HT-29 (cell line): ENCODE results near the gene SPEN.

- RAMPAGE, long total RNA, result no peak
Measured at GRCh38 chr1:13754533-13754788, 54.5 kb downstream of the PRDM2 start.

DNA sequence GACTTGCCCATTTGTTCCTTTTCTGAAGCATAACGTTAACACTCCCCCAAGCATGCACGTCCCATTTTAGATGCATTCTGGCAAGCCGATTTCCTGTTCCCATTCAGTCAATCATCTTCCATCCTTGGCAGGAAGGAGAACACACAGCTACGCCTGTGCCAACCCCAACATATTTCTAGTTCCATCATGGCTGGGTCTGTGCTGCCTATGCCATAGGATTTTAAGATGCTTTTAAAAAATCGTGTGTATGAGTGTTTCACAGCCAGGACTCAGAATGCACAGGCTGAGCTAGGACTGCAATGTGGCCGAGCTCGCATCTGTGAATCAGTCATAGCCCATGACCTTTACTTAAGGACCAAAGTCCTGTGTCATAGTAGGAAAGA, 408.7 kb downstream of the PRDM2 start:
- RAMPAGE, long total RNA, result no peak

- RAMPAGE, long total RNA, result no peak
Measured at GRCh38 chr1:14254222-14254590, 344.3 kb upstream of the KAZN start.

DNA sequence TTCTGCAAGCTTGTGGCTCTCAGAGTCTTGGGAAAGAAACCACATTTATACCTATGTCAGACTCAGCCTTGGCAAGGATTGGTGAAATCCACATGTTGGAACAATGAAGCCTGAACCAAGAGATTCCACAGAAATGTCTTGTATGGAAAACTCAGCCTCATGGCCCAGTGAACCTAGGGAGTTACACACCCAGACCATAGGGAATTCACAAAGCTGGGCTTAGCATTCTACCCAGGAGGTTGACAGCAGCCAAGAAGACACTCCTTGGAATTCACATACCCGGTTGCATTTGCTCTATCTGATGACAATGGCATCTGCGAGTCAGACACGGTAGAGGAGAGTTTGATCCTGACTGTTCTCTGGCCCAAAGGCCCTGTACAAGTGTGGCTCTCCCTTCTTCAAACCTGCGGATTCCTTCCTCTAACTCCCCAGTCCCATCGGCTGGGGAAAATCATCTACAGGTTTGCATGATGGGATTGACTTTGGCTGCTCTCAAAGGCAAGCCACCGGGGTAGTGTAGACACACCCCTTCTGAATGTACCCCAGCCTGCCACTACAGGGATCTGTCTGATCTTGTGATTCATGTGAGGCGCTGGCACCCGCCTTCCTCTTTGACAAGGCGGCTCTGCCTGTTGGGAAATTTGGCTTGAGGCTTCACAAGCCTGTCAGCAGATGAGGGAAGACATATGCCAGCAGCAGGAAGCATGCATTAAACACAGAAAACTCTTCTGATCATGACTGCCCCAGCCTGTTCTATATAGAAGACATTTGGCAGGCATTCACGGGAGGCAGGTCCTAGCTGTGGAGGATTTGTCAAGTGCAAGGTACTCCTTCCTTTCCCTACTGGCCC, 297.3 kb upstream of the KAZN start:
- RAMPAGE, long total RNA, result no peak

GRCh38 chr1:14394680-14395124, 203.8 kb upstream of the KAZN start:
- RAMPAGE, long total RNA, result no peak

DNA sequence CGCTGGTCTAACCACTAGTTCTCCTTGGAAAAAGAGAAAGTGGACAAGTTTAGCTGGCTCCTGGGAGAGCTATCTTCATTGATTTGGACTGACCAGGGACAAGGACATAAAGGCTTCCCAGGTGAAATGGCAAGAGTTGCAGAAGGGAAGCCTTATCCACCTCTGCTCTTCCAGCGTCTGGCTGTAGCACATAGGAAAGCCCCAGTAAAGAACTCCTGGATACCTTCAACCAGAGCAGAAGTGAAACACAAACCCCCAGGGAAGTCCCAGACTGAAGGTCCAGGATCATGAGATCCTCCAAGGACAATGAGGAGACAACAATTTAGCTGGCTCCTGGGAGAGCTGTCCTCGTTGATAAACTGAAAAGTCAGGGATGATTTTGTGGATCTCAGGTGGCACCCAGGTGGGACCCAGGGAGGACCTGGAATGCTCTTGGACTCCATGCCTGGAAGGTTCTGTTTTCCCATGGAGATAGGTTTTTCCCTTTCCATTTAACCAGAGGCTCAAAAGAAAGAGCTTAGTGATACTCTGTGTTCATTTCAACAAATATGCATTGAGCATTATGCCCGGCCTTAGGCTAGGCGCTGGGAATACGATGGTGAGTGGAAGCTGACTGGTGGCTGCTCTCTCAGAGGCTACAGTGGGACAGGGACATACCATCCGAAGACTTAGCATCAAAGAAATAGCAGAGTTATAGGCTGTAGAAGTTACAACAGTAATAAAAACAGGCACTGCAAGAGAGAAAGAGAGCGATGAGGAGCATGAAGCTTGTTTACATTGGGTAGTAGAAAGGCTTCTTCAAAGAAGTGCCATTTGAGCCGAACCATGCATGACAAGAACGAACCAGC, 100.6 kb downstream of the KAZN start:
- RAMPAGE, long total RNA, result no peak

DNA sequence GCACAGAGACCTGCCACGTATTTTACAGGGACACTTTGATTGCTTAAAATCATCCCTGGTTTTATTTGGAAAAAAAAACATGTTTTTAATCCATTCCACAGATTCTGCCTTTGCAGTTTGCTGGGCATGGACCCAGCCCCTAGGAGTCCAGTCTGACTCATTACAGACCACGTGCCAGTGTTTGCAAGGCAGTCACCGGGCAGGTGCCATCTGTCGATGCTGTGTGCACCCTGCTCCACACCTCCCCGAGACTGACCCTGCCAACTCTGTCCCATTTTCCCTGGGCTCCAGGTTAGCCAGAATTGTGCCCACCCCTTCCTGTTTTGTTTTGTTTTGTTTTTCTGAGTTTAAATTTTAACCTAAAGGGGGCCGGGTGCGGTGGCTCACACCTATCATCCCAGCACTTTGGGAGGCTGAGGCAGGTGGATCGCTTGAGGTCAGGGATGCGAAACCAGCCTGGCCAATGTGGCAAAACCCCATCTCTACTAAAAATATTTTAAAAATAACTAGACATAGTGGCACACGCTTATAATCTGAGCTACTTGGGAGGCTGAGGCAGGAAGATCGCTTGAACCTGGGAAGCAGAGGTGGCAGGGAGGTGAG, 148.3 kb upstream of the TMEM51 start:
- RAMPAGE, long total RNA, result no peak

DNA sequence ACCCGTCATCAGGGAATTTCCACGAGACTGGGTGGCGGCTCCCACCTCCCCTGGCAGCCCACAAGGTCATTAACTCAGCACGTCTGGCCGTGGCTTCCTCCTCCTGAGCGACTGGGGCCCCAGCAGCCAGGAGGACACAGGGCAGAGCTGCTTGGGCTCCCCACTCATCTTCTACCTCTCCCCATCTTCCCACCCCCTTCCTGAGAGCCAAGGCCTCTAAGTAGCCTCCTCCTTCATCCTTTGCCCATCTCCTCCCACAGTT, 15.7 kb upstream of the TMEM51 start:
- RAMPAGE, long total RNA, result no peak

GRCh38 chr1:15139533-15140393, 13.8 kb upstream of the TMEM51 start:
- RAMPAGE, long total RNA, result no peak

GRCh38 chr1:15196721-15197427, 43.3 kb downstream of the TMEM51 start:
- RAMPAGE, long total RNA, result no peak

GRCh38 chr1:15218974-15219741, 27.9 kb upstream of the FHAD1 start:
- RAMPAGE, long total RNA, result no peak

GRCh38 chr1:15517883-15518451, 6.0 kb downstream of the CASP9 start:
- RAMPAGE, long total RNA, result no peak

GRCh38 chr1:15680893-15681267, 3.2 kb upstream of the PLEKHM2 start:
- RAMPAGE, long total RNA, result no peak

DNA sequence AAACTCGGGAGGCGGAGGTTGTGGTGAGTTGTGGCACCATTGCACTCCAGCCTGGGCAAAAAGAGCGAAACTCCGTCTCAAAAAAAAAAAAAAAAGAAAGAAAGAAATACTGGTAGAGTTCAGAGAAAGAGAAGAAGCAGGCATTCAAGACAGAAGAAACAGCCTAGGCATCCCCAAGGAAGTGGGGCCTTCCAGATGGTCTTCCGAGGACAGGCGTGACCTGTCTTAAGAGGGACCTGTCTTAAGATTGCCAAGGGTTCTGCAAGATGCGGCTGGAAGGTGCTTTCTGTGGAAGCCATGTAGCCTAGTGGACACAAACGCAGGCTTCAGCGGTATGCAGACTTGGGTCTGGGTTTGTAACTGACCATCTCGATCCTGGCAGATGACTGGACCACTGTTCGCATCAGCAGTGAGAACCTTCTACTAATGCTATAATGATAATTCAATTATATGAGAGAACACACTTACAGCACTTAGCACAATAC, 5.1 kb downstream of the PLEKHM2 start:
- RAMPAGE, long total RNA, result no peak

DNA sequence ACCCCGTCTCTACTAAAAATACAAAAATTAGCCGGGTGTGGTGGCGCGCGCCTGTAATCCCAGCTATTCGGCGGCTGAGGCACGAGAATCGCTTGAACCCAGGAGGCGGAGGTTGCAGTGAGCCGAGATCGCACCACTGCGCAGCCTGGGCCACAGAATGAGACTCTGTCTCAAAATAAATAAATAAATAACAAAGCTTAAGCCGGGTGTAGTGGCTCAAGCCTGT, 1.4 kb downstream of the FBLIM1 start:
- RAMPAGE, long total RNA, result no peak

- RAMPAGE, long total RNA, result no peak
Measured at GRCh38 chr1:15832718-15833795, 14.4 kb upstream of the SPEN start.

DNA sequence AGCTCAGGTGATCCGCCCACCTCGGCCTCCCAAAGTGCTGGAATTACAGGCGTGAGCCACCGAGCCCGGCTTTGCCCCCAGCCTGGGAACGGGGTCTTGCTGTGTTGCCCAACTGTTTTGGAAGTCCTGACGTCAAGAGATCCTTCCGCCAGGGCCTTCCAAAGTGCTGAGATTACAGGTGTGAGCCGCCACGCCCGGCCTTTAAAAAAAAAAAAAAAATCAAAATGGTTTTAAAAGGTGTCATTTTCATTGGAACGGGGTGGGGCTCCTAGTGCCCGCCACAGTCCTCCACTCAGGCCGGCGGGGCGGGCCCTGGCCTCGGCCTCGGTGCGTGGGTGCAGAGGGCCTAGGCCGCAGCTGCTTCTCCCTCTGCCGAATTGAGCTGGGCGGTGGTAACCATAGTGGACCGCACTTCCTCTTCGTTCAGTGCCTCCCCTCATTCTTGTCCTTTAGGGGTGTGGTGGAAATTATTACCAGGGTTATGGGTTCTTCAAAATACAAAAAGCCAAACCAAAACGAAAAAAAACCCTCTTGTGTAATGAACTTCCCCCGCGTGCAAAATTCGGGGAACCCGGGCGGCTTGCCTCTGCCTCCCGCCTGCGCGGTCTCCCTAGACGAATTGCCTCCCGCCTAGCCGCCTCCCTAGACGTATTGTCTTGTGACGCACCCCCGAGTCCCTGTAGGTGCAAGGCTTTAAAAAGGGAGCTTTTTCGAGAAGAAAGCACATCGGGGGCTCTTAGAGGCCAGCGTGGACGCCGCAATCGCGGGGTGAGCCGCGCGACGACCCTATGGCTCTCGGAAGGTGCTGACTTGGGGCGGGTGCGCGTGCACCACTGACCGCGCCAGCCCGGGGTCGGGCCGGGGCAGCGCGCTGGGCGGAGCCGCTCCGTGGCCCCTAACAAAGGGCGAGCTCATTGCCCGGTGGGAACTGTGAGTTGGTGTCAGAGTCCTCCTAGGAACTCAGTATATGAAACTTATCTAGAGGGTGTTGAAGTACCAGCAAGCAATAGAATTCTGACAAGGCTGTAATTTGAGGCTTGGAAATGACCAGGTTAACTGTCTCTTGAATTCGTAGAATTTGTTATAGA, 10.5 kb upstream of the SPEN start:
- RAMPAGE, long total RNA, result no peak

- RAMPAGE, long total RNA, result no peak
Measured at GRCh38 chr1:15844729-15845133, 2.8 kb upstream of the SPEN start.

GRCh38 chr1:15847358-15848493, at the start of gene SPEN:
TSS of gene SPEN (plus strand) at chr1:15847707.
- RAMPAGE, long total RNA, result no peak

DNA sequence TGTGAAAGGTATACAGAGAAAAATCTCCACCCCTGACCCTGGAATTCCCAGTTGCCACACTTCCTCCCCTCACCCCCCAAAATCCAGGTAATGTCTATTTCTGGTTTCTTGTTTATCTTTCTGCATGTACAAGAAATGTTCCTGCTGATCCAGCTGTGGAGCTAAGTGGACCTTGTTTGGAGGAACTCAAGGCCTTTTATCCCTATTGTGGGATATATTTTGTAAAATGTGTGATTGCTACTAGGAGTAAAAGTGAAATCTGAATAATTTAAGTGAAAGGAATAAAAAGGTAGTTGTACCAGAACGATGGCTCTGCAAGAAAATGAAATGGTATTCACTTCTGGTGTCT, 2.9 kb downstream of the SPEN start:
- RAMPAGE, long total RNA, result no peak